ENCODE measurements around a stretch of chr2.

DNA sequence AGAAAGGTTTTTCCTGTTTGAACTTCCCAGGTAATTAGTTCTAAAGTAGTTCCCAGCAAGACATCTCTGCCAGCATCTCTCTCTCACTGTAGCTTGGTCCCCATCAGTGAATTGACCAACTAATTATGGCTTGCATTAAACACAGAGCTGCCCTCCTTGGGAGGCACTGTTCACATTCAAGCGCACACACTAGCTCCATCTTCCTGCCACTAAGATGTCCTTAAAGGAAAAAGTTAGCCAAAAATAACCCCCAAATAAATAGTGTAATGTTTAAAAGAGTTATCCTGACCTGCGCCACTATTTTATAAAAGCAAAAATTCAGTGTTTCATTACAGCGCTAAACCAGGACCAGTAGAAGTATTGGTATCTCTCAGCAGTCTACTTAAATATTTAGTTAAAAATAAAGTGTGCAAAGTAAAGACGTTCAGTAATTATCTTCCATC lies 1.6 kb downstream of the NPAS2 start:
- PRO-cap = no peak
- RAMPAGE, long total RNA, 4 experiments = no peak in any of the 4 experiments

- PRO-cap = no peak
- RAMPAGE, long total RNA, 4 experiments = no peak in any of the 4 experiments
These were observed 4.7 kb downstream of the NPAS2 start for GRCh38 chr2:100824466-100825122.

GRCh38 chr2:100853264-100854091 lies 33.5 kb downstream of the NPAS2 start:
- PRO-cap = no peak
- RAMPAGE, long total RNA, 4 experiments = no peak in any of the 4 experiments

DNA sequence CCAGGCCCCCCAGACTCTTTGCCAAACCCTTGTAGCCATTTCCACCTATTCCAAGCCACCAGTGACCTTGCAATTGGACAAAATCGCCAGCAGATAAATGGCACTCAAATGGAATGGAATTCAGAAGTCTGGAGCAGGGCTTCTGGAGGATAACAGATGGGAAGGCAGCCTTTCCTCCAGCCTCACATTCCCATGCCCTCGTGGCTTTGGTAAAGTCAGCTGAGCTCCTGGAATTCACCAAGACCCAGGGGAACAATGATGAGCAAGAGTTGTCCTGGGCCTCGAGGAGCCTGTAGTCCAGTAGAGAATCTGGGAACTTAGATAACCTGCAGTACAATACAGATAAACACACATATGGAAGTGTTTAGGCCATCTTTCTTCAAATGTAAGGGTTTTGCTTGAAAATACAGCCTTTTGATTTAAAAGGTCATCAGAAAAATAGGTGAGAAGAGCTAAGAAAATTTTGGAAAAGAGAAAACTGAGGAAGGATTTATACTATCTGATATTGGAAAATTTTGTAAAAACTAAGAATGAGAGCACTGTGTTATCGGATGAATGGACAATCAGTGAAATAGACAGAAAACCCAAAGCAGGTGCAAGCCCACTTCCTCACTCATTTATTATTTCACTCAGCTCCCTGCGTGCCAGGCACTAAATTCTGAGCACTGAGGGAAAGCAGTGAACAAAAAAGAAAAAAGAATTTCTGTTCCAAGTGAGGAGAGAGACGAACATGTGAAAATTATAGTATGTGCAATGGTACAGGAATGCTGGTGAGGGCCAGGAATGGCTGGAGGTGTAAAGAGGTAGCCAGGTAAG lies 12.9 kb upstream of the RPL31 start:
- PRO-cap = no peak
- RAMPAGE, long total RNA, 4 experiments = start-site peak on the plus strand in 1 of 4 experiments, centred at position 692 of the sequence, 10 reads per replicate

- PRO-cap = no peak
- RAMPAGE, long total RNA, 4 experiments = no peak in any of the 4 experiments
These were observed 3.9 kb upstream of the RPL31 start for GRCh38 chr2:100998040-100998666.

- PRO-cap = no peak
- RAMPAGE, long total RNA, 4 experiments = no peak in any of the 4 experiments
These were observed 36.3 kb downstream of the TBC1D8 start for GRCh38 chr2:101114657-101115476.

DNA sequence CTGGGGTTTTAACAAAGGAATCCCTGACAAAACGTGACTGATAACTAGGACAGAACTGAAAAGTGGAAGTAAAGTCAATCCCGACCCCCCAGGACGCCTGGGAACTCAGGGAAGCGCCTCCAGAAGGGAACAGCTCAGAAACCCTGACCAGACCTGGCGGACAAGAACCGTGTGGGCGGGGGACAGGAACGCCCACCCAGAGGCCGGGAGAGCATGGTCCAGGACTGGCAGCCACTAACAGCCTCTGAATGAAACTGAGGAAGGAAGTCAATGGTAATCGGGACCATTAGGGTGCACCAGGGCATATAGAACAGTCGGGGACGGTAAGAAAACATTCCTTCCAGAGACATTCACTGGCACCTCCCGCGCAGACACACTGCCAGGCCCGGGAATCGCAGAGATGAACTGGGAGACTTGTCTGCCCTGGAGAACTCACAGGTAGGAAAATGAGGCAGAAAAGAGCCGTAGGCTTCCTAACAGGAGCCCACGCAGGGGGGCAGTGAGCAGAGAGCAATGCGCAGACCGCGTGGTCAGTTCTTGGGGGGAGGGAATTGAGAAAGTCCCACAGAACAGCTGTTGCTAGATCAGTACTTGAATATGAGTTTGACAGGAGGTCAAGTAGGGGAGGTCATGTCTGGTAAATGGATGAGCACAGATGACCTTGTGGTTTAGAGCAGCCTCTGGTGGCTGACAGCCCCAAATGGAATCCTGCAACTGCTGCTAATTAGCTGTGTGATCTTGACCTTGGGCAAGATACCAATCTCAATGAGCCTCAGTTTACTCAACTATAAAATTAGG lies 1.3 kb upstream of the TBC1D8 start:
- PRO-cap = no peak
- RAMPAGE, long total RNA, 4 experiments = no peak in any of the 4 experiments

DNA sequence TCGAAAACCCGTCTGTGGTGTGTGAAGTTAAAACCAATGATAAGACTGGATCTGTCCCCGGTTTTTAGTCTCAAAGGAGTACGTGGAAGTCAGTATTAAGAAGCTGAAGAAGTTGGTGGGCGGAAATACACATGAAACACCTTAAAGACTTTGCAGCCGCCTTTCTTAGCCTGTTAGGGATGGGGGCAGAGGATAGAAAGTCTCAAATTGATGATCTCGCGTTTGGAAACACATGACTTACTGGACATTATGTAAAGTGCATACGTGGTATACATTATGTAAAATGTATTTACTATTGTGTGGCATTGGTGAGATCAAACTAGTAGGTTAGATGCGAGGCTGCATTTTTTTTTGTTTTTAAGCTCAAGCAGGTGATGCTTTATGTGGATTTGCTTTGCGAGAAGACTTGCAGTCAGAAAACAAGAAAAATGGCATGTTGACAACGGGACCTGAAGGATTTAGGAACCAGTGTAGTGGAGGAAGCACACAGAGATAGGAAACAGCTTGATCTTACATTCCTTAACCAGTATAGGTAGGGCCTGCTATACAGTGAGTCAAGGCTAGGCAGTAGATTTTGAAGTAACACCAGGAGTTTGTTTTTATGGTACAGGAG lies 1.2 kb downstream of the CNOT11 start:
- PRO-cap = no peak
- RAMPAGE, long total RNA, 4 experiments = start-site peak on the plus strand in 2 of 4 experiments, centred at positions 284 to 398 of the sequence, 6 to 16 reads per replicate

- PRO-cap = no peak
- RAMPAGE, long total RNA, 4 experiments = no peak in any of the 4 experiments
These were observed 21.2 kb downstream of the CNOT11 start for GRCh38 chr2:101273611-101274640.

- PRO-cap = no peak
- RAMPAGE, long total RNA, 4 experiments = no peak in any of the 4 experiments
These were observed 2.0 kb downstream of the RNF149 start for GRCh38 chr2:101306287-101307162.

- PRO-cap = no peak
- RAMPAGE, long total RNA, 4 experiments = no peak in any of the 4 experiments
These were observed 40.0 kb downstream of the RFX8 start for GRCh38 chr2:101434730-101435553.

GRCh38 chr2:101698374-101698828 lies 894 bp downstream of the MAP4K4 start:
- PRO-cap = no peak
- RAMPAGE, long total RNA, 4 experiments = start-site peak on the plus strand in 1 of 4 experiments, at chr2:101698482-101698590 at its widest, 18 reads per replicate

DNA sequence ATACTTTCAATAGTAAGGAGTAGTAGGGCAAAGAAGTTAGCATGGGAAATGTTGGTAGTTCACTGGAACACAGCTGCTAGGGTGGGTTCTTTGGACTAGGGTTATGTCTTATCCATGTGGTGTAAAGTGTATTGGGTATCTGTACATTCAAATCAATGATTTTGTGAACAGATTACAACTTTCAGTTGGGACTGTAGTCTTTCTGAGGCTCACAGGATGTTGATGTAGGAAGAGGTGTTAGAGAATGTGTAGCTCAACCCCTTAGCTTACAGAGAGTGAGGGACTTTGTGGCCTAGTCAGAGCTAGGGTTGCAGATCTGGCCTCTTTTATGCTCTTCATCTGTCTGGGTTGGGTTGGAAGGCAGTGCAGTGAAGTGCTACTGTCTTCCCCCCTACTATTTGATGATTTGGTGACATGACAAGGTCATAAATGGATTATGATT lies 21.4 kb downstream of the MAP4K4 start:
- PRO-cap = no peak
- RAMPAGE, long total RNA, 4 experiments = no peak in any of the 4 experiments

DNA sequence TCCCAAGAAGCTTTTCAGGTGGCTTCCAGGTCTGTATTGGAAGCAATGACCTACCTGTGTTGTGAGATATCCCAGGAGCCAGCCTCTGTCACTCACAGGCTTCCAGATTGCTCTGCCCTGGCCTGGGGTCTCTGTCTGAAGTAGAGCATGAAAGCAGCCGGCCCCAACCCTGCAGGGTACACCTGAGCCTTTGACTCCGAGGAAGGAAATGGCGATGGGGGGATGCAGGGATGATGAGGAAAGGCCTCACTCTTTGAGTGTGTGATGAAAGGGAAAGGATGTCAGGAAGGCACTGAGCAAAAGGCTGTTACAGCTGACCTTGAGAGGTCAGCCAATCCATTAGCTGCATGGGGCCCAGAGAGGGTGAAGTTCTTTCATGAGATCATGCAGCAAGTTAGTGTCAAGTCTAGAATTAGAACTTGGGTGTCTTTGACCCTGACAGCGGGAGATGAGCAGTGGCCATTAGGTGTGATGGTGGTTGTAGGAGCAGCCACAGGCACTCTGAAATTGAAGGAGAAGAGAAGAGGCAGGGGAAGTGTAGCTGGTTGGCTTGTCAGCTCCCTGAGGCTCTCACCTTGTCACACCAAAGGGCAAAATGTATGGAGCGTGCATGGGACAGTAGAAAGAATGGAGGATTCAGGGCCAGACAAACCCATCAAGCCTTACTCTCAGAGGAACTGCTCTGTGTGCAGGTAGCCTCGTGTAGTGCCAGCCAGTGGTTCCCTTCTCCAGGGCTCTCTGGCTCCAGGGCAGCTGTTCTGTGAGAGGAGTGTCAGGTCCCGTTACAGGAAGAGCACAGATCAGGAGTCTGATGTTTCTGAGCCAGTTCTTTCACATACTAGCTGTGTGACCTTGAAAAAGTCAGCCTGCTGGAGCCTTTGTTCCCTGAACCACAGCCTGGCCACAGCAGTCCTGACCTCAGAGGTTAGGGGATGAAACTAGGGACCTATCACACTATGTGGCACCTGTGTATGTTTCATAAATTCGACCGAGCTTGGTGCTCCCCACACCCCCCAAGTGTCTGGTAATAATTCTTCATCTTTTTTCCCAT lies 35.9 kb downstream of the MAP4K4 start:
- PRO-cap = no peak
- RAMPAGE, long total RNA, 4 experiments = start-site peak on the plus strand in 2 of 4 experiments, centred at positions 115 to 733 of the sequence, 5 to 19 reads per replicate

DNA sequence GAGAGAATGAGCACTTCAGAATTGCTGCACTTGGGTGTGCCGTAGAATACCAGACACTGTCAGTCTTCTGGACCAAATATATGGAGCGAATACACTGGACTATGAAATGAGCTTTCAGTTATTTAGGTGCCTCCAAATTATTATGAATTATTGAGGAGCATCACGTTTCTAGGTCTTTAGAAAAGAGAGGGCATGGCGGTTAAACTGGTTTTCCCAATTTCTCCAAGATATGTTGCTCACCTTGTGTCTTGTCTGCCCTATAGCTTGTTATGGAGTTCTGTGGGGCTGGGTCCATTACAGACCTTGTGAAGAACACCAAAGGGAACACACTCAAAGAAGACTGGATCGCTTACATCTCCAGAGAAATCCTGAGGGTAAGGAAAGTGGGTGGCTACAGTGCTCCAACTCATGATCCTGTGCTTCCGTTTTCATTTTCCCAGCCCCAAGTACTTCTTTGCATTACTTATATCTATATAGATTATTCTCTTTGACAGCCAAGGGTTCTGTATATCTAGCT lies 127.6 kb downstream of the MAP4K4 start:
- PRO-cap = no peak
- RAMPAGE, long total RNA, 4 experiments = no peak in any of the 4 experiments

GRCh38 chr2:101839600-101840090 lies 142.1 kb downstream of the MAP4K4 start:
- PRO-cap = no peak
- RAMPAGE, long total RNA, 4 experiments = start-site peak on the plus strand in 1 of 4 experiments, at chr2:101839867-101839920 at its widest, 19 reads per replicate

DNA sequence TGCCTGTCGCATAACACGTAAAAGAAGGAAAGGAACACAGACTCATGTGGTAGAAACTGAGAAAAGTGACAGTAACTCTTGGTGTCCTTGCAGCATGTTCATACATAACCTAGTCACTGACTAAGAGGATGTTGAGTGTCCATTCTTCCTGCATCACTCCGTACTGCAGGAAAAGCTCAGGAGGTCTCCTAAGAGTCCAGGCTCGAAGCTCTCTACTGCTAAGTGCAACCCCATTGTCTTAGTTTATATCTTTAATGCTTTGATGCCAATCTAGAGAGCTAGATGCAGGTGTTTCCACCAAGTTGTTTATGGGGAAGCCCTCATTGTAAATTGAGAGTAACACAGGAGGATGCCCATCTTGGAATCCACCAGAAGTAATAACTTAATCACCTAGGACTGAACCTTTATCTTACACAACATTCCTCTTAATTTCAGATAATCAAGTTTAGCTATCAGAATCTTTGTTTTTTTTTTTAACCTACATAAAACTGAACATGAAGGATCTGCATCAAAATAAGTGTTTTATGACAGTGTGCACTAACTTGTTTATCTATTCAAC lies 91.0 kb upstream of the IL1R2 start:
- PRO-cap = no peak
- RAMPAGE, long total RNA, 4 experiments = no peak in any of the 4 experiments

DNA sequence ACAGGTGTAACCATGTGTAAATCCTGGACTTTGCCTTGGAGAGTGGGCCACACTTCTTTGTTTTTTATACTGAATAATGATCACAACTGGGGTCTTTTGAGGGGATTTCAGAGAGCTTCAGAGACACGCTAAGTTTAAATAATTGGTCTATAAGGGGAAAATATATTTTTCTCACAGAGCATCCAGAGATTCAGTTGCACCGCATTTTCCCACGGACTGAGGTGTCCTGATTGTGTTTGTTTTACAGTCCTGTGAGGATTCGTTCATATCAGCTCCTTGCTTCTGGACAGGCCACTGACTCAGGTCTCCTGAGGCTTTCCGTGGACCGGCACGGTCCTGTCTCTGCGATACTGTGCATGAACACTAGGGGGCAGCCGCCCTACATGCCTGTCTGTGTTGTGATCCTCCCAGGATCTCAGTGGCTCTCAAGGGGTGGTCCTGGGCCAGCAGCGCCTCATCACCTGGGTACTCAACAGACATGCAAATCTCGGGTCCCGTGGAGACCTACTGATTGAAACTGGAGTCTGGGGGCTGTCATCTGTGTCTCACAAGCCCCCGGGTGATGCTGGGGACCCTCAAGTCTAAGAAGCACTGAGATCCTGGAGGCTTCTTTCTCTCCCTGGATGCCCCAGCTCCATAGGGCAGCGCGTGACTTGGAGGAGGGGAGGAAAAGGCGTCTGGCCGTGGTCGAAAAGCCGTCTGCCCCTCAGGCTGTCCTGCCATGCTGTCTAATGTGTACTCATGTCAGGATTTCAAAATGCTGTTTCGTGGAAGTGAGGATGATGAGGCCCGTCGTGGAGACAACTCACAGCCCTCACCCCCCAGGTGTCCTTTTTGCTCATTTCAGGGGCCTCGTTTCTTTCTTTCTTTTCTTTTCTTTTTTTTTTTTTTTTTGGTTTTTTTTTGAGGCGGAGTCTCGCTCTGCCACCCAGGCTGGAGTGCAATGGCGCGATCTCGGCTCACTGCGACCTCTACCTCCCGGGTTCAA lies 29.0 kb downstream of the IL1R2 start:
- PRO-cap = no peak
- RAMPAGE, long total RNA, 4 experiments = no peak in any of the 4 experiments

GRCh38 chr2:102027204-102028088 lies 35.7 kb downstream of the IL1R2 start:
- PRO-cap = no peak
- RAMPAGE, long total RNA, 4 experiments = no peak in any of the 4 experiments

GRCh38 chr2:102055439-102055998 lies 63.8 kb downstream of the IL1R2 start:
- PRO-cap = no peak
- RAMPAGE, long total RNA, 4 experiments = no peak in any of the 4 experiments

Measured in suprapubic skin (tissue), 4 donors.